ENCODE measurements around the genes POLG, RHCG and IDH2.

DNA sequence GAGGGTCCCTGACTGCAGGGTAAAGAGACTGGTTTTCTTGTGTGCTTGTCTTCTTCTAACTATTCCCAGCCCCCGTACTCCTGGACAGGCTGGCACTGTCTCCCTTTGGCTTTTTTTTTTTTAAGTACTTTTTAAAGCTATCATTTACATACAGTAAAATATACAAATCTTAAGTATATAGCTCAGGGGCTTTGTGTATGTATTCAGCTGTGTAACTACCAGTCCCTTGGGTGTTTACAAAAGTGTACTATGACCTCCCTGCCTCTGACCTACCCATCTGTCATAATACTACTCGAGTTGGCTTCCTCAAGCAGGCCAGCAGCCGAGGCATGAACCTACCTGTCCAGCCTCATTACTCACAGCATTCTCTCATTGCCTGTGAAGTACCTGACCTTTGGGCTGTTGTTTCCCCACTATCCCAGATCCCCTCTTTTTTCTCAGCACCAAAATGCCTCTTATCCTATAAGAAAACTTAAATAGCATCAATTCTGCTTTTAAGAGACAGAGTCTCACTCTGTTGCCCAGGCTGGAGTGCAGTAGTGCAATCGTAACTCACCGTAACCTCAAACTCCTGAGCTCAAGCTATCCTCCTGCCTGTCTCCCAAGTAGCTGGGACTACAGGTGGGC is 33.2 kb downstream of the ABHD2 start:
- PRO-cap: no peak
- RAMPAGE, long total RNA, 3 experiments: no peak in any of the 3 experiments

GRCh38 chr15:89132613-89133617 is 44.7 kb downstream of the ABHD2 start:
- PRO-cap: no peak
- RAMPAGE, long total RNA, 3 experiments: no peak in any of the 3 experiments

- PRO-cap: no peak
- RAMPAGE, long total RNA, 3 experiments: no peak in any of the 3 experiments
These were observed 45.2 kb downstream of the ABHD2 start for GRCh38 chr15:89133618-89133779.

GRCh38 chr15:89318848-89319516 is 15.6 kb downstream of the POLG start:
- PRO-cap: no peak
- RAMPAGE, long total RNA, 3 experiments: no peak in any of the 3 experiments

- PRO-cap: no peak
- RAMPAGE, long total RNA, 3 experiments: no peak in any of the 3 experiments
These were observed 13.4 kb downstream of the POLG start for GRCh38 chr15:89320789-89322068.

DNA sequence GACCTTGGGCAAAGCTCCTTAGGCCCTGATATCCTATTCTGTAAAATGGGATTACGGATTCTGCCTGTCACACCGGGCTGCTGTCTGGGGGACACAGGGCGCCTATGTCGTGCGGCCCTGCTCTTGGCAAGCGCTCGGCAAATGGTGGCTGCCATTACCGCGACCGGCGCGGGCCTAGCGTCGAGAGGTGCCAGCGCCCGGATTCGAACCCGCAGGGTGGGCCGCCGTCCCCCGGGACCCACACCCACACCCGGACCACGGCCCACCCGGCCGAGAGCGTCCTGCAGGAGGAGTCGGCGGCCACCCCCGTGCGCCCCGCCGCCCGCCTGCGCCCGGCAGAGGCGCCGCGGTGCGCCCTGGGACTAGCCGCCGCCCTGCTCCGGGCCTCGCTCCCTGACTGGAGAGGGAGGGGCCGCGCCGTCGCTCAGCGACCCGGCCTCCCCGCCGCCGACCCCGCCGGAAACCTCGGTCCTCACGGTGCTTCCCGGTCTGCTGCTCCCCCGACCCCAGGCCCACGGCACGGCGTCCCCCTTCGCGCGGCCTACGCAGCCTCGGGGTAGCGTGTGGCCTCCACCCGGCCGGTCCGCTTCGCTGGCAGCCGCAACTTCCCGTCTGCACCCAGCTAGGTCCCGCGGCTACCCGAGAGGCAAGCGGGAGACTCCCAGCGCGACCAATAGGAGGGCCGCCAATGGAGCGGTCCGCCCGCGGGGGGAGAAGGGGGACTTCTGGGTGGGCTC is at the start of gene POLG:
TSS of gene POLG (minus strand) at position 616 of the 737 bp plus-strand sequence.
- PRO-cap: bidirectional peak, plus-strand start at position 399 of the sequence, minus-strand start at position 334 of the sequence; bidirectional peak, plus-strand start outside the sequence, minus-strand start at position 614 of the sequence
- RAMPAGE, long total RNA, 3 experiments: start-site peak on the minus strand in 2 of 3 experiments, centred at position 607 of the sequence, 64 to 77 reads per replicate

DNA sequence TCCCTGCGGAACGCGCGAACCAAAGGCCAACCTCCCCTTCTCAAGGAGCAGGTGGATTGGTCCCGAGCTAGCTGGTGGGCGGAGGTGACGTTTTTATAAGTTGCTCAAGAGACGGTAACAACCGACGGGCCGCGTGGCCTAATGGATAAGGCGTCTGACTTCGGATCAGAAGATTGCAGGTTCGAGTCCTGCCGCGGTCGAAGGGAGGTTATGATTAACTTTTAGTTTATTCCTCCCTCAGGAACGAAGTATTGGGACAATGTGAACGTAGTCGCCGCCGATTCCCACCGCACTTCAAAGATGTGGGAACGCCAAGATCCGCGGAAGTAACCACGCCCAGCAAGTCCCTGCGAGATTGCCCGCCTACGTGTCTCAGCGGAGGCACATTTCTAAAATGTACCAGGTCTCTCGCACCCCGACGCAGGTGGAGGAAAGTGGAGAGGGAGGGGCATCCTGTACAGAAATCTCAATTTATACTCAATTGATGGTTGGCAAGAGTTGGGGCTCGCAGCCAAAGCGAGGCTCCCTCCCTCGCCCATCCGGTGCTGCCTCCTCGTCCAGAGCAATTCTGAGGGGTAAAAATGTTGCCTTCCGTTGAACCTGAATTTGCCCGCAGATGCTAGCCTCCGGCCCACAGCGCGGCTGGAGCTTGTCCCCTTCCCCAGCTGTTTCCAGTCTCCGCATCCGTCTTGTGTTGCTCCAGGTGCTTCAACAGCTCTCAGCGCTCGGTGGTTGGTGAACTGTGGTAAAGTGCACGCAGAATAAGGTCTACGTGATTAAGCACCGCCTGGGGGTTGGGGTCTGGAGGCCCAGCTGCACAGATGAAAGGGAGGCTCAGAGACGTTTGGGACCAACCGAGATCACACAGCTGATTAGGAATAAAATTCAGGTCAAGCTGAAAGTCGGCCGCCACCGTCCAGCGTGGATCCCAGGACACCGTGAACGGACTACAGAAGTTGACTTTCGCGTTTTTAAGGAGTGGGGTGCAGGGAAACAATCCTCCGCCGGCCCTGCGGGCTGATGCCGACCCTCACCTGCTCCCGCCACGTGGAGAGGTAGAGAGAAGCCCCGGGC is 659 bp upstream of the POLG start:
- PRO-cap: bidirectional peak, plus-strand start at position 124 of the sequence, minus-strand start outside the sequence
- RAMPAGE, long total RNA, 3 experiments: no peak in any of the 3 experiments

DNA sequence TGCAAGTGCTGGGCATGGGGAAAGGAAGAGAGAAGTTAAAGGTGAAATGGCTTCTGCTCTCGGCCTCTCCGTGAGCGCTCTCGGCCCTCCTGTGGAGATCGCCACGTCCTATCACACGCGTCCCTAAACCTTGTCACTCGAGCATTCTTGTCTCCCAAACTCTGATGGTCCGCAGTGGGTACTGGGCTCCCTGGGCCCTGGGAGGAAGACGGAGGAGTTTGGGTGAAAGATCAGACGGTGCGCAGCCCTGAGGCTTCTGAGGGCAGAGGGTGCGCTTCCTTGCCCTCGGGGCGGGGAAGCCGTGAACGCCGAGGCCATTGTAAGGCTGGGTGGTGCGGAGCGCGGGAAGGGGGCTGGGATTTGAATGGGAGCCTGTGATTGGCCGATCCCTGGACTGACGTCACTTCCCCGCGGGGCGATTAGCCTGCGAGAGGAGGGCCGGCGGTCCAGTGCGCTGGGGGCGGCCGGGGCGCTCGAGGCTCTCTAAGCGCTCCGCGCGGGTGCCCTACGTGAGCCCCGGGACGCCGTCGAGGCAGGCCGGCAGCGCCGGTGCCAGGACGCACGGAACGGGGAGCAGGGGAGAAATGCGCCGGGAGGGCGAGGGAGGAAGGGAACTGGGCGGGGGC is 32.7 kb upstream of the POLG start:
- PRO-cap: no peak
- RAMPAGE, long total RNA, 3 experiments: no peak in any of the 3 experiments

GRCh38 chr15:89399023-89399862 is 64.6 kb upstream of the POLG start:
- PRO-cap: no peak
- RAMPAGE, long total RNA, 3 experiments: no peak in any of the 3 experiments

DNA sequence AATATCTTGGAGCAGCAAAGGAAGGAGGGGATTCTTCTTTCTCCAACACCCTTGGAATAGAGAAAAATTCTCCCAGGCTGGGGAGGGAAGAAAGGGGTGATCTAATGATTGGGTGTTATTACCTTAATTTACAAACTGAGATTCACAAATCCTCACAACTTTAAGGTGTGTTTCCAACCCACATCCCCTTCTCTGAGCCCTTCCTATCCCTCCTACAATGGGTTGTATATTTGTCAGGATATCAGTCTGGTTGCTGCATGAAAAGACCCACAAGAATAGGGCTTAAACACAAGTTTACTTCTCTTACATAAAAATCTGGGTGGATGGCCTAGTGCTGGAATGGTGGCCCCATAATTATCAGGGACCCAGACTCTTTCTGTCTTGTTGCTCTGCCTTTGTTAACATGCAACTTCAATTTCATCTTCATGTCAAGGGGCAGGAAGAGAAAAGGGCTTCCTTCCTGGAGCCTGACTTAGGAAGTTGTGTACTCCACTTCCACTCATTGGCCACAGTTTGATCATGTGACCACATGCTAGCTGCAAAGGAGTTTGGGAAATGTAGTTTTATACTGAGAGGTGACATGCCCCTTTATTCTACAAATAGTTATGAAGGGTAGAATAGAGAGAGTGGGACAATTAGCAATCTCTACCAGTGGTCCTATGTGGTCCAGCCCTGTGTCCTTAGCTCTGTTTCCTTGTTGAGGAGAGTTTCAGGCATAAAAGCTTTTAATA is 39.4 kb downstream of the RHCG start:
- PRO-cap: no peak
- RAMPAGE, long total RNA, 3 experiments: no peak in any of the 3 experiments

- PRO-cap: no peak
- RAMPAGE, long total RNA, 3 experiments: no peak in any of the 3 experiments
These were observed at the start of gene RHCG for GRCh38 chr15:89496159-89497218. TSS of gene RHCG (minus strand) at chr15:89496583.

GRCh38 chr15:89768169-89768763 is 7.9 kb upstream of the MESP2 start:
- PRO-cap: no peak
- RAMPAGE, long total RNA, 3 experiments: no peak in any of the 3 experiments

DNA sequence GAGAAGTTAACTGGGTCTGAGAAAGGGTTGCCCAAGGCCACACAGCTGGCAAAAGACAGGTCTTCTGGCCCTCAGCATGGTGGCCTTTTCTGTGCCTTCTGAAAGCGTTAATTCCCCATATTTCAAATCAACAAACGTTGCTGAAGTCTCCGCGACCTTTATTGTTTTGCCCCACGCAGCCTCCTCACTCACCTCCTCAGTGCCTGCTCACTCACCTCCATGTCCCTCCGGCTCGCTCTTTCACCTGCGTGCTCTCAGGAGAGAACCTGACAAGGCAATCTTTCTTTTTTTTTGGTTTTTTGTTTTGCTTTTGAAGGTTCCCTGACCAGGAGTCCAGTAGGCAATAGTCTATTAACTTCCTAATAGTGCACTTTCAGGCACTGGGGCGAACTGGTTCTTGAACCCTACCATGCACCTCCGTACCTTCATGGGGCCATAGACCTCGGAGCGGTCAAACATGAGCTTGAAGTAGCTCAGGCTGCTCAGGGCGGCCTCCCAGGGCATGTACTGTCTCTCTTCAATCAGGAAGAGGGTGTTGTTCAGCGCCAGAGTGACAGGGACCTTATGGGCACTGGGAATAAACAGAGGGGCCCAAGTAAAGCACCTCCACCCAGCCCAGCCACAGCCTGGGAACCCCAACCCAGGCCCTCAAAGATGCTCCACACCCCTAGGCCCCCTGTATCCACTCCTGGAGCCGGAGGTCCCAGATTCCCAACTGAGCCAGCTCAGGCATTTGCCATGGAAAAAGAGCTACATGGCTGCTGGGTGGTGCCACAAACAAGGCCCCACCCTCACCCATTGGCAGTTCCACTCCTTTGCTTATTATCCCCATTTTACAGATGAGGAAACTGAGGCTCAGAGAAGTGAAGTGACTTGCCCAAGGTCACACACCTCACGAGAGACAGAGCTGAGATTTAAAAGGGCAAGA is 17.2 kb downstream of the ANPEP start:
- PRO-cap: no peak
- RAMPAGE, long total RNA, 3 experiments: no peak in any of the 3 experiments

- PRO-cap: no peak
- RAMPAGE, long total RNA, 3 experiments: no peak in any of the 3 experiments
These were observed 13.2 kb downstream of the ANPEP start for GRCh38 chr15:89801370-89802006.

DNA sequence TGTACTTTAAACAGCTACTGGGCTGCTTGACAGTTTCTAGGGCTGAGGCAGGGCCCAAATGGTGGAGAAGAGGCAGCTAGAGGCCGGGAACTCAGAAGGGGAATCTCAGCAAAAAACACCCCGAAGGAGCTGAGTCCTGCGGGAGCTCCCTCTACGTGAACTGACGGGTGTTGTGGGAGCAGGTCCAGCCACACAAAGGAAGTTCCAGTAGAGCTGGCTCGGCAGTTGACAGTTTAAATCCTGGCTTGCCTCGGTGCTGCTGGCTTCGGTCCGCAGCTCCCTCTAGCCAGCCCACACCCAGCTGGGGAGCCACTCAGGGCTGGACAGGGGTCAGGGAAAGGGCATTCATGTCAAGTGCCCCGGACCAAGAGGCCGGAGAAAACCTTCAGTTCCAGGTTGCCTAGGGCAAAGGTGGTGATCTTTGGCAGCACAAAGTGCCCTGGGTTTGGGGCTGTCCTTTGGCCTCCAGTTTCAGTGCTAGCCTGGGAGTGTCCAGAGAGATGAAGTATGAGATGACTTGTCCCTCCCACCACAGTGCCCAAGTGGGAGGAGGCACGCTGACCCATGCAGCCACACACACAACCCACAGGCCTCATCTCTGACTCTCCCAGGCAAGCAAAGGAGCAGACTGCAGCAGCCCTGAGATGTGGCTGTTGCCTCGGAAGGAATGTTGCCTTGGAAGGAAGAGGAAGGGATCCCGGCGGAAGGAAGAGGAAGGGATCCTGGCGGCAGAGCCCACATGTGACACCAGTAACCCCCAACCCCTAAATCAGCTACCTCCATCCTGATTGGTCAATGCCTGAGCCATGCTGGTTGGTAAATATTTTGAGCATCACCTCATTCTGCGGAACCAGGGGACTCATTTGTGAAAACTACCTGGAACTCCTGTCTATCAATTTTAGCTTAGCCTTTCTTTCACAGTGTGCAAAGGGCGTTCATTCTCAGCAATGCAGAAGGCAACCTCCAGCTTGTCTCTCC is 13.8 kb upstream of the ANPEP start:
- PRO-cap: no peak
- RAMPAGE, long total RNA, 3 experiments: no peak in any of the 3 experiments

DNA sequence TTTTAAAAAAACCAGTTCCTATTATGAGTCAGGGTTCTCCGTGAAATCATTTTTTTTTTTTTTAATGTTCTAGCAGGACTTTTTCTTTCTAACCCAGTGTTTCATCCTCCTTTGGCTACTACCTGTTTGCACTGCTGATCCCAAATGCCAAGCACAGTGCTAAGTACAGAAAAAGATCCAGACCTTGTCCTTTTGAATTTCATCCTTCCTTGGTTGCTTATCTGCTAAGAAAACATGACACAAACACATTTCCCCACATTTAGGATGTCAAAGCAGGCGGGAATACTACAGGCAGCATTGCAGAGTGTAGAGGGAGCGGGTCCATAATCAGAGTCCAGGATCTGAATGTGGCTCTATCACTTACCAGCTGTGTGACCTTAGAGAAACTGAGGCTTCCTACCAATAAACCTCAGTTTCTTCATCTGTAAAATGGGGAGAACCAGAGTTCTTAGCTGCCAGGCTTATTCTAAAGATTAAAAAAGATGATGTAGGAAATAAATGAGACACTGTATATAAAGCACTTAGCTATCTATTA is 37.2 kb upstream of the ANPEP start:
- PRO-cap: no peak
- RAMPAGE, long total RNA, 3 experiments: no peak in any of the 3 experiments

DNA sequence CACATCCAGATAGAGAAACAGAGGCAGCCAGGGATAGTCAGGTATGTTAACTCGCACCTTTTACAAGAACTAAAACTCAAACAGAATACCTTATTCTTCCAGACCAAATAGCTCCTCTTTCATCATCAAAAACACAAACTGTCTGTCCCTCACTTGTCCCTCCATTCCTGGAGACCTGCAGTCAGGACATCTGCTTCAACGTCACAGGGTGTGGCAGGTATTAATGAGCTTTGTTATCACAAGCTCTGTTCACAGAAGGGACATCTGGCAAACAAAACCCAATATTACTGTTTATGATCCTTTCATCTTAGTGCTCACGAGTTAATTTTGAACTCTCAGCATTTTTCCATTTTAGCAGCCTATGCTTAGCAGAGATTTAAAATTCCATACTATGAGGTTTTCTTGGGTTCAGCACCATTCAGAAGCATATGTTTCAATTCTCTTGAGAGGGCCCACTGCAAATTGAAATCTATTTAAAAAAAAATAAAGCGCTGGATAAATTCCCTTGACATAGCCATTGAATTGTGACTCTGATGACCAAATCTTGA is 32.9 kb downstream of the AP3S2 start:
- PRO-cap: no peak
- RAMPAGE, long total RNA, 3 experiments: no peak in any of the 3 experiments

DNA sequence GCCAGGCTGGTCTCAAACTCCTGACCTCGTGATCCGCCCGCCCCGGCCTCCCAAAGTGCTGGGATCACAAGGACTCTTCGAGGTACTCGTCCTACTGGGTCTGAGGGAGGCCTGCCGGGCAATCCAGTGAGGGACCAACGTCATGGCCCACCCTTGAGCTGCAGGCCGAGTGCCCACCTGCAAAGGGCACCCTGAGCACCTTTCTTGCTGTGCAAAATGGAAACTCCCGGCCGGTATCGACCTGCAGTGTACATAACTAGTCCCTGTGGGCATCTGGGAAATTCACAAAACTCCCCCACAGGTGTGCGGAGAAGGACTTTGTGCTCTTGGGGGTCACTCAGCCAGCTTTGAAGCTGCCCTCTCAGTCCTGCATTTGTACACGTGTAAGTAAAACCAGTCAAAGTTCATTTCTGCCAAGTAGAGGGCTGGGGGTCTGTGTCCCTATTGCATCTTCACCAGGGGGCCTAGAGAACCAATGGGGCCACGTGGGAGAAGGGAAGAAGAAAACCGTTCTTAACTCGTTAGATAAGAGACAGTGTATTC is 2.0 kb downstream of the ZNF710 start:
- PRO-cap: no peak
- RAMPAGE, long total RNA, 3 experiments: no peak in any of the 3 experiments

GRCh38 chr15:90101935-90103139 is at the start of gene IDH2:
TSS of gene IDH2 (minus strand) at chr15:90102468.
- PRO-cap: bidirectional peak, plus-strand start at chr15:90102585, minus-strand start at chr15:90102463; unidirectional peak, plus-strand start at chr15:90102886
- RAMPAGE, long total RNA, 3 experiments: start-site peak on the minus strand in 1 of 3 experiments, at chr15:90102468-90102474 at its widest, 67 reads per replicate

DNA sequence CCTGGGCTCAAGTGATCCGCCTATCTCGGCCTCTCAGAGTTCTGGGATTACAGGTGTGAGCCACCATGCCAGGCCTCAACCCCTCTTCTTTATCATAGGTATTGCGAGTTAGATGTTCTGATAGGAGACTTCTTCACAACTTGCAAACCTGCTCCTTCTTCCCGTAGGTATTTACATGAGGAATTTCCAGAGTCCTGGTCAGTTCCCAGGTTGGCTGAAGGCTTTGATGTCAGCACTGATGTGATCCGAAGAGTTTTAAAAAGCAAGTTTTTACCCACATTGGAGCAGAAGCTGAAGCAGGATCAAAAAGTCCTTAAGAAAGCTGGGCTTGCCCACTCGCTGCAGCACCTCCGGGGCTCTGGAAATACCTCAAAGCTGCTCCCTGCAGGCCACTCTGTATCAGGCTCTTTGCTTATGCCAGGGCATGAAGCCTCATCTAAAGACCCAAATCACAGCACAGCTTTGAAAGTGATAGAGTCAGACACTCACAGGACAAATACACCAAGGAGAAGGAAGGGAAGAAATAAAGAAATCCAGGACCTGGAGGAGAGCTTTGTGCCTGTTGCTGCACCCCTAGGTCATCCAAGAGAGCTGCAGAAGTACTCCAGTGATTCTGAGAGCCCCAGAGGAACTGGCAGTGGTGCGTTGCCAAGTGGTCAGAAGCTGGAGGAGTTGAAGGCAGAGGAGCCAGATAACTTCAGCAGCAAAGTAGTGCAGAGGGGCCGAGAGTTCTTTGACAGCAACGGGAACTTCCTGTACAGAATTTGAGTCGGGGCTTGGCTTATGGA is 5.7 kb downstream of the NGRN start:
- PRO-cap: no peak
- RAMPAGE, long total RNA, 3 experiments: start-site peak on the plus strand in 1 of 3 experiments, centred at position 527 of the sequence, 54 reads per replicate